ENCODE measurements around the gene PARD6B.

DNA sequence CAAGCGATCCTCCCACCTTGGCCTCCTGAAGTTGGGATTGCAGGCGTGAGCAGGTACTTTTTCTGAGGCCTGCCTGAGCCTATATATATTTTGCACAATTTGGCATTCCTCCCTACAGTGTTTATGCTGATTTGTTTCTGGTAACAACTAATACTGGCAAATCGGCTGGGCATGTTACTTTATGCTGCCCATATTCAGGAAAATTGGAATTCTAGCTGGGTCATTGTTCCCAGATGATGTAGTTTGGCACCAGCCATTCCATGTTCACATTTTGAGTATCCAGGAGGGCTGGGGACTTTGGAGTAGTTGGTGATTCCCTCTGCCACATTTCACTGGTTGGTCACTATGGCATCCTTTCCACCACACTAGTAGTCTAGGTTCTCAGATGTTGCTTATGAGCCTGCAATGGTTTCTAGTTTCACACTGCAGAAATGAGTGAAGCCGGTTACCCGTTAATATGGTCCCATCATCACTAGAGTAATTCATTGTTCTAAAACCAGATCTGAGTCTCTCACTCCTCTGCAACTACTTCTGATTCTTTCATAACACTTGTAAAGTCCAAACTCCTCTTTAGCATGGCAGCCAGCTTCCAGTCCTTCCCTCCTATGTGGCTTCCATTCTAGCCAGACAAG lies 4.5 kb downstream of the PTPN1 start:
- PRO-cap, 6 experiments = no peak in any of the 6 experiments
- RAMPAGE, long total RNA, 2 experiments = no peak in any of the 2 experiments
- RRBS = no CpG with 5 or more reads among the region's 5 CpGs

DNA sequence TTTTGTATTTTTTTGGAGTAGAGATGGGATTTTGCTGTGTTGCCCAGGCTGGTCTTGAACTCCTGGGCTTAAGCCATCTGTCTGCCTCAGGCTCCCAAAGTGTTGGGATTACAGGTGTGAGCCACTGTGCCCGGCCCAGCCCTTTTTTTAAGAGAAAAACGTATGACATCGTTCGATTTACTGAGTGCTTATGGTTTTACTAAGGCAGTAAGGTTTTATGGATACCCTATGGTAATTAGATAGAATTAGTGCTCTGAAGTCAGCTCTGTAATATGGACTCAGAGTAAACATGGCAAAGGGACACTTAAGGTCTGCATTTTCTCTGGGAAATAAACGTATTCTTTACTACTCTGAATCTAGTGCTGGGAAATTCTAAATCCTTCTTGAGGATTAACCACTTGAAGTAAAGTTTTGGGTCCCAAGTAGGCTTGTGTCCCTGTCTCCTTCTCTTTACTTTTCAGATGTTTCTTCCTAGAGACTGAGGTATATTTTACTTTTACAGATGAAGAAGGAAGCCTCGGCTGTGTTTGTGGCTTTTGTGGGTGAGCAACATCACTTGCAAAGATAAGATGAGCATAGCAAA lies 7.3 kb downstream of the PTPN1 start:
- PRO-cap, 6 experiments = no peak in any of the 6 experiments
- RAMPAGE, long total RNA, 2 experiments = no peak in any of the 2 experiments
- RRBS = no CpG with 5 or more reads among the region's 6 CpGs

DNA sequence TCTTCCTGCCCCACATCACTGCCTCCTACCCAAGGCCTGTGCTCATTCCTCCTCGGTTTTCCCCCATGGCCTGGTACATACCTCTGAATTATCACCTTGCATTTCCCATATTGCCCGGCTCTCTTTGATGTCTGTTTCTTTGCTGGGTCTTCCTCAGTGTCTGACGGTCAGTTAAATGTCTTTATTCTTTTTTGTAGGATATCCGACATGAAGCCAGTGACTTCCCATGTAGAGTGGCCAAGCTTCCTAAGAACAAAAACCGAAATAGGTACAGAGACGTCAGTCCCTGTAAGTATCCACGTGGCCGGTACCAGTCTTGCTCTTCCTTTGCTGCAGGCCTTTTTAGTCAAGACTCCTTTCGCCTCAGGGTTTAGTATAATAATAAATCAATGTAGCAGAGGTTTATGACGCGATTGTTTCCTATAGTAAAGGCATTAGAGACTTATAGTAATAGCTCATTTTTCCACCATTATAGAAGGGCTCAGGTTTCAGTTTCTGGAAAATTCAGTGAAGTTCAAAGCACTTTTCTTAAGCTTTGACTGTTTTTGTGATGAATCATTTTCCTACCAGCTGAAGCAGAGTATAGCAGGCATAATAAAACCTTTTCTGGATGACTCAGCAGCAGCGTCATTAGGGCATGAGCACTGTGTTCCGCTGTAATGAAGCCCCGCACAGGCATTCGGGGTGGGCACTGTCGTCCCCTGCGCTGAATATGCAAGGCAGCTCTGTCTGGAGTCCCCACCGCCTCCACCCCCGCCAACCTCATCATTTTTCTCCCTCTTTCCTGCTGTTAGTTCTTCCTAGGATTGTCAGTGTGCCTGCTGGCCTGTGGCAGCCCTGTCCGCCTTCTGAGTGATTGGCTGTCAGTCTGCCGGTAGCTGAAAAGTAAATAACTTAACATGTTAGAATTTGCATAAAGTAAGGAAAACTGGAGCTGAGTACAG lies 51.3 kb downstream of the PTPN1 start:
- PRO-cap, 6 experiments = no peak in any of the 6 experiments
- RAMPAGE, long total RNA, 2 experiments = no peak in any of the 2 experiments
- RRBS = no CpG with 5 or more reads among the region's 21 CpGs

- PRO-cap, 6 experiments = peak in 1 of 6 experiments; most common minus-strand start chr20:50680617 (in 1)
- RAMPAGE, long total RNA, 2 experiments = no peak in any of the 2 experiments
- RRBS = no CpG with 5 or more reads among the region's 19 CpGs
Observed at GRCh38 chr20:50680119-50681002, 11.0 kb downstream of the RIPOR3 start.

GRCh38 chr20:50731239-50732210 lies at the start of gene PARD6B:
PARD6B (plus strand) TSS chr20:50731580.
- PRO-cap, 6 experiments = peak in 6 of 6 experiments; most common plus-strand start chr20:50731580 (in 6)
- RAMPAGE, long total RNA, 2 experiments = no peak in any of the 2 experiments
- RRBS = 2% methylated on average over 43 of the region's 113 CpGs

GRCh38 chr20:50745361-50746390 lies 14.3 kb downstream of the PARD6B start:
- PRO-cap, 6 experiments = no peak in any of the 6 experiments
- RAMPAGE, long total RNA, 2 experiments = no peak in any of the 2 experiments
- RRBS = no CpG with 5 or more reads among the region's 9 CpGs

GRCh38 chr20:50788039-50788801 lies 6.6 kb upstream of the BCAS4 start:
- PRO-cap, 6 experiments = peak in 2 of 6 experiments; most common plus-strand start chr20:50788200 (in 2)
- RAMPAGE, long total RNA, 2 experiments = no peak in any of the 2 experiments
- RRBS = no CpG with 5 or more reads among the region's 15 CpGs

GRCh38 chr20:50799522-50800060 lies 4.7 kb downstream of the BCAS4 start:
- PRO-cap, 6 experiments = no peak in any of the 6 experiments
- RAMPAGE, long total RNA, 2 experiments = no peak in any of the 2 experiments
- RRBS = 53% methylated on average over 3 of the region's 13 CpGs

- PRO-cap, 6 experiments = no peak in any of the 6 experiments
- RAMPAGE, long total RNA, 2 experiments = no peak in any of the 2 experiments
- RRBS = no CpG with 5 or more reads among the region's 2 CpGs
Observed at GRCh38 chr20:50800282-50800580, 5.4 kb downstream of the BCAS4 start.

DNA sequence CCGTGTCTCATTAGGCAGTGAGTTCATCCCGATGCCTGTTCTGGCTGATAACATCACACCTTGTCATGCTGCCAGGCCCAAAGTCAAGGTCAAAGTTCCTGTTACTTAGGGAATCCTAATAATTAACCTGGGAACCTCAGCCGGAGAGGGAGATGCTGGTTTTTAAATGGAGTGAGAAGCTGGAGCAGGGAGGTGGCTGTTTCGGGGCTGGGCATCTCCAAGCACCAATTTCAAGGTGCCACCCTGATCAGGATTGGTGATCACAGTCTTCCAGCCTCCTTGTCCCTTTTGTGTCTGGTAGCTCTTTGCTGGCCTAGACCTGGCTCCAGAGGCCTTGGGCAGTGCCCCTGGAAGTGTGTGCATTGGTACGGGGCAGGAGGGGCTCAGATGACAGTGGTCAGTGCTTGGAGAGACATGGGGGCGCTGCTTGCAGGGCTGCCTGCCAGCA lies 61.5 kb downstream of the BCAS4 start:
- PRO-cap, 6 experiments = no peak in any of the 6 experiments
- RAMPAGE, long total RNA, 2 experiments = no peak in any of the 2 experiments
- RRBS = no CpG with 5 or more reads among the region's 6 CpGs

DNA sequence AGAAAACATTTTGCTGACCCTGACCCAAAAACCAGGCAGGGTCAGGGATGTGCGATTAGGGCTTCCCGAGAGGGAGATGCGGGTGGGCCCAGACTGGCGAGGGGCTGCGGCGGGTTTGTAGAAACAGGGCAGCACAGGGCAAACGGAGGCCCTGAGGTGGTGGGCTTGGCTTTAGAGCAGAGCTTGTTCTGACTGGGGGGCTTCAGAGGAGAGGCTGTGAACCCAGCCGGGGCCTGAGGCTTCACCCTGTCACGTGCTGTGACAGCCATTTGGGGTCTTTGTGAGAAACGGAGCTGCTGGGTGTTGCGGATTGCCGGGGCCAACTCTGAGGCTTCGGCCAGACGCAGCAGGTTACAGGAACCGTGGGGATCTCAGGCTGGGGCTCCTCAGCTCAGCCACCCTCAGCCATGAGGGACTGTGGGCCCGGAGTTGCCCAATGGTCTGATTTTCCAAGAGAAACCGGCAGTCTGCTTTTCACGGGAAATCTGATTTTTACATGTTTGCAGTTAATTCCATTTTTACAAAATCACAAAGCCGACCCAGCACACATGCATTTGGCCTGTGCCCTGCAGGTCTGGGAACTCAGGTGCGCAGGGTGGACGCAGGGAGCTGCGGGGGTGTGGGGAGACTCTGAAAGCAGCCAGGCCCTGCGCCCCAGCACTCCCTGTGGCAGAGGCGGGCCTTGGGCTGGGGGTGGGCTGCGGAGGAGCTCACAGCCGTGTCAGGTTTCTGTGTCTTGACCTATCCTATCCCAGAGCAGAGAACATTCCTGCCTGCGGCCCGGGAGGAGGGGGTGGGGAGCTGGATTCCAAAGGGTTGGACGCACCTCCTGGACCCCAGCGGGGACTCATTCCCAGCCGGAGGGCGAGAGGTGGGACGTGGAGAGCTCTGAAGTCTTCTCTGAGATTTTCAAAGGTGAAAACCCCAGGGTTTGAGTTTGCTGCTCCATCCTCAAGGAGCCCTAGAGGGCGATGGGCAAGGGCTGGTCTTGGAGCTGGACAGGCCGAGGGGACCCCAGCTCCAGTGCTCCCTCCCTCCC lies 60.7 kb downstream of the ADNP start:
- PRO-cap, 6 experiments = no peak in any of the 6 experiments
- RAMPAGE, long total RNA, 2 experiments = no peak in any of the 2 experiments
- RRBS = 57% methylated on average over 11 of the region's 35 CpGs

- PRO-cap, 6 experiments = no peak in any of the 6 experiments
- RAMPAGE, long total RNA, 2 experiments = no peak in any of the 2 experiments
- RRBS = no CpG with 5 or more reads among the region's 4 CpGs
Observed at GRCh38 chr20:51200028-51200346, 177.1 kb upstream of the KCNG1 start.

DNA sequence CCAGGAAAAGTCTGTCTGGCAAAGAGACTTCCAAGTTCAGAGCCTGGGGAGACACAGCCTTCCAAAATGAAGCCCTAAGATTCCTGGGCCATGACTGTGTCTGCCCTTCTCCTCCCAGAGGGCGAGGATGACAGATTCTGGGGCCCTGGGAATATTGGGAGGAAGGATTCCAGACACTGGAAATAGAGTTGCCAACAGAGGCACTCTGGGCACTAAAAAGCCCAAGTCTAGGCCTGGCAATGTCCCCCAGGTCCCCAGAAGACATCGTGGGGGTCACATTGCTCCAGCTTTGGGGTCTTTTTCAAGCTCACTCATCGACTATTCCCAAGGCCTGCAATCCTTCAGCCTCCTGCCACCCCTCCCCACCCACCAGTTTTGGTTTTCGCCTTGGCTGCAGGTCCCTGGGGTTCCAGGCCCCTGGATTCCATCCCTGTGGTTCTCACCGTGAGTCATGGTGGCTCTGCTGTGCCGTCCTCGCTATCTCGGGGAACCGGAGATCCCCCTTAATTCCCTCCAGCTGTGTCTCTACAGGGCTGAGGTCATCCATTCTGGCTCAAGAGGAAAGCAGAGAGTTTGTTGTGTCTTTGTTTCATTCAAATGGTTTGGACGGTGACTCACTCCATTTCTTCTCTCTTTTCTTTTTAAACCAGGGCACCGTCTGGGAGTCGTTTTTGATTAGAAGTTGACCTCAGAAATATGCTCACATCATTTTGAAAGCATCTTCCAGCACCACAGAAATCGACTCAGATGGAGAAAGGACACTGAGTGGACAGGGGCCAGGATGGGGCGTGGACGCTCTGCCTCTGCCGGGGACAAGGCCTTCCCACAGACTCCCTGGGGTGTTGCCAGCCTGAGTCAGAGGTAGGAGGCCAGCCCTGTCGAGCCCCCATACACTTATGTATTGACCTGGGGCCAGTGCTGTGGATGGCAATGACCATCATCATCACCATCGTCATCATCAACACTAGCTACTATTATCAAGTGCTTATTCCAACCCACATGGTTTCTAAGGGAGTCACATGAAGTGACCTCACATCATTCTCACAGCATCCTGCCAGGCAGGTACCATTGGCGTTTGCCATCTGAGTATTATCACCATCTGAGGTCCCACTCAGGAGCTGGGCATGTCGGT lies 176.4 kb downstream of the NFATC2 start:
- PRO-cap, 6 experiments = no peak in any of the 6 experiments
- RAMPAGE, long total RNA, 2 experiments = no peak in any of the 2 experiments
- RRBS = no CpG with 5 or more reads among the region's 20 CpGs

- PRO-cap, 6 experiments = no peak in any of the 6 experiments
- RAMPAGE, long total RNA, 2 experiments = no peak in any of the 2 experiments
- RRBS = no CpG with 5 or more reads among the region's 22 CpGs
Observed at GRCh38 chr20:51487431-51488333, 54.8 kb downstream of the NFATC2 start.

DNA sequence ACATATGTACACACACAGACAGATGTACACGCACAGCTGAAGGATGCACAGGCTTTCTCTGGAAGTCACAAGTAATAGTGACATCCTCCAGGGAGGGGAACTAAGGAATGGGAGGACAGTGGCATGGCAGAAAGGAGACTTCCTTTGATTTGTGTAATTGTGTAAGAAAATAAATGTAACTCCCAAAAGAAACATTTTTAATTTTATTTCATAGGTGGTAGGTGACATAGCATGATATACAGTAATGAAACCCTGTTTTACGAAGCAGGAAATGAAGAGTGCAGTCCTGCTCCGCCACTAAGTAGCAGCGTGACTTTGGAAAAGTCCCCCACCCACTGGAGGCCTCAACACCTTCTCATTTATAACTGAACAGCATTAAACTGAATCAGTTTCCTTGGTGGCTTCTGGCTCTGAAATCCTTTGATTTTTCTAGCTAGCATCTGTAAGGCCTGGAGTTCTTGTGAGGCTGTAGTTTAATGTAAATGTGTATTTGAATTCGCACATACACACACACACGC lies 14.0 kb downstream of the NFATC2 start:
- PRO-cap, 6 experiments = no peak in any of the 6 experiments
- RAMPAGE, long total RNA, 2 experiments = no peak in any of the 2 experiments
- RRBS = no CpG with 5 or more reads among the region's 6 CpGs

- PRO-cap, 6 experiments = no peak in any of the 6 experiments
- RAMPAGE, long total RNA, 2 experiments = no peak in any of the 2 experiments
- RRBS = no CpG with 5 or more reads among the region's 10 CpGs
Observed at GRCh38 chr20:51768766-51769185, 586 bp upstream of the ATP9A start.

DNA sequence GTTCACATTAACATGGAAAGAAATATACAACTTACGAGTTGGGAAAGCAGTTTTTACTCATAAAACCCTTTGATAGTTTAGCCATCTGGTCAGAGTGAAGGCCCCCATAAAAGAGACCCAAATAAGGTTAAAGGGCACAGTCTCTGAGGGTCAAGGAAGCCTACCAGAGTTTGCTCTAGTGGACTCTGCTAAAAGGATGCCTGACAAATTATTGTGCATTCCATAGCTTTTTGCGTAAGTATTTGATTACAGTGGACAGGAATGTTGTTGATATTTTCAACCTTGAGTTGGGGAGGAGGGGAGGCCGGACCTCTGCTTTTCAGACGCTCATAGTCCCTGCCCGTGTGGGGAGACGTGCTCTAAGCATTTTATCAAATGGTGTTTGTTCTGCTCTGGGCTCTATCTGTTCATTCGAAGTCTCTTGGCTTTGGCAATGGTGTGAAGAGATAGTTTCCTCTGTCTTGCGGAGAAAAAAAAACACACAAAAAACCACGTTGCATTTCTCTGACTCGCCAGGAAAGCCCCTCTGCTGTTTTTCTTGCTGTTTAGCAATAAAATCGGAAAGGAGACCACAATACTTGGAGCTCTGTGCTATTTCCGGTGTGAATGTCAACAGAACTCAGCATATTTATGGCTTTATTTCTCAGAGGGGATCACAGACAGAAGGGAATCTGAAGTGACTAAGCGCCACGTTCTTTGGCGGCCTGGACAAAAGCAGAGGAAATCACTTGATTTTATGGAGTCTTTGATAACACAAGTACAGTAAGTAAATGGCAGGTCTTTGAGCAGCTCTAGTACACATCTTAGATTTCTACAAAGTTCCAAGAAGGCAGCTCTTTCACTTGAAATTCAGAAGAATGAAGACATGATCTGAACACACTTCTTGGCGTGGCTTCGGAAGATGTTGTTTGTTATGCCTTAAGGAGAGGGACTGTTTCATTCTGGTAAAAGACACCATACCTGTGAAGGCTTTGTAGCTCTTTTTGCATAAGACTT lies 159.8 kb downstream of the ZFP64 start:
- PRO-cap, 6 experiments = no peak in any of the 6 experiments
- RAMPAGE, long total RNA, 2 experiments = no peak in any of the 2 experiments
- RRBS = no CpG with 5 or more reads among the region's 17 CpGs

DNA sequence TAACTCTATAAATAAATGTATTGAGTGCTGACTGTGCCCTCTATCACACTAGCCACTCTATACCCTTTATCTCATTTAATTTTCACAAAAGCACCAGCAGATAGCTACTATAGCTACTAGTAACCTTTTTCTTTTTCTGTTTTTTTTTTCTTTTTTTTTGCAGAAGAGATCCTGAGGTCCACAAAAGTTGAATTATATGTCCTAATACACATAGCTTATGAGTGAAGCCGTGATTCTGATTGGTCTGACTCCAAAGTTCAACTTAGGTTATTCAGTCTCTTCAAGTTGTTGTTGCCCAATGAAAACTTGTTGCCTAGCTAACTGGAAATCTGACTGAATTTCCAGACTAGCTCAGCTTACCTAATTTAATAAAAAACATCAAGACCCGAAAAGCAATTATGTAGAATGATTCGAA lies 107.5 kb downstream of the TSHZ2 start:
- PRO-cap, 6 experiments = no peak in any of the 6 experiments
- RAMPAGE, long total RNA, 2 experiments = no peak in any of the 2 experiments
- RRBS = no CpG with 5 or more reads among the region's 3 CpGs

DNA sequence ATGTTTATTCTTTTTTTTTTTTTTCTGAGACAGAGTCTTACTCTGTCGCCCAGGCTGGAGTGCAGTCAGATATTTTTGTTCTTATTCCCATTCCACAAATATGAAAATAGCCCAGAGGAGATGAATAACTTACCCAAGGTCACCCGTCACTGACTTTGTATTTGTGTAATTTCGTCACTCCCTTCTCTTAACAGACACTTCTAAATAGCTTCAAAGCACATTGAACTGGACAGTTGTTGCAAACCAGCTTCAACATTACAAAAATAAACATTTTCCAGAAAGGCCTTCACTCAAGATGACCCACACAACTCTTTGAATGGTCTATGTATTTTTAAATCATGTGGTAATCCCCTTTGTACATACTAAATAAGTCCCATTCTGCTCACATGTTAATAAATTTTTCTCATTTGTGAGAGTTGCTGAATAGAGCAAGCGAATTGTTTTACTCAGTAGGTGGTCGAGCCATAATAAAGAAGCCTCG lies 109.8 kb downstream of the TSHZ2 start:
- PRO-cap, 6 experiments = no peak in any of the 6 experiments
- RAMPAGE, long total RNA, 2 experiments = no peak in any of the 2 experiments
- RRBS = no CpG with 5 or more reads among the region's 6 CpGs

DNA sequence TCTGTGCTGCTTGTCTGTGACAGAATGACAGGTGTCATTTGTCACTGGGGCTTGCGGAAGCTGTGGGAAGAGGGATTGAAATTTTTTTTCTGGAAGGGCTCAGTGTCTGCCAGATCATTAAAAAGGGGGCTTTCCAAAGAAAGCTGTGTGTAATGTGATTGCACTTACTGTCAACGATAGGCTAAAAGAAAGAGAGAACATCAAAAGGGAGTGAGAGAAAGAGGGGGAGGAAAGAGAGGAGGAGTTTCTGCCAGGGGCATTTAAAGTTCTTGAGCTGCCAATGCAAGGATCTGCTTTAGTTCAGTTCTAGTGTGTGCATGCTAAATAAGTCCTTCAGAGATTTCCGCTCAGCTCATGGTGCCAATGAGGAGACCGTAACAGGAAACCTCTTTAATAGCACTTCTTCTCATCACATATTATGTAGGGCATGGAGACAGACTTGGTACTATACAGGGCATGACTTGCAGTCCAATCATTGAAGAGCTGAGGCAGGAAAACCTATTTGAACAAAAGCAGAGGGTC lies 177.1 kb downstream of the TSHZ2 start:
- PRO-cap, 6 experiments = no peak in any of the 6 experiments
- RAMPAGE, long total RNA, 2 experiments = no peak in any of the 2 experiments
- RRBS = no CpG with 5 or more reads among the region's 4 CpGs